ENCODE data around the gene LAS1L.

DNA sequence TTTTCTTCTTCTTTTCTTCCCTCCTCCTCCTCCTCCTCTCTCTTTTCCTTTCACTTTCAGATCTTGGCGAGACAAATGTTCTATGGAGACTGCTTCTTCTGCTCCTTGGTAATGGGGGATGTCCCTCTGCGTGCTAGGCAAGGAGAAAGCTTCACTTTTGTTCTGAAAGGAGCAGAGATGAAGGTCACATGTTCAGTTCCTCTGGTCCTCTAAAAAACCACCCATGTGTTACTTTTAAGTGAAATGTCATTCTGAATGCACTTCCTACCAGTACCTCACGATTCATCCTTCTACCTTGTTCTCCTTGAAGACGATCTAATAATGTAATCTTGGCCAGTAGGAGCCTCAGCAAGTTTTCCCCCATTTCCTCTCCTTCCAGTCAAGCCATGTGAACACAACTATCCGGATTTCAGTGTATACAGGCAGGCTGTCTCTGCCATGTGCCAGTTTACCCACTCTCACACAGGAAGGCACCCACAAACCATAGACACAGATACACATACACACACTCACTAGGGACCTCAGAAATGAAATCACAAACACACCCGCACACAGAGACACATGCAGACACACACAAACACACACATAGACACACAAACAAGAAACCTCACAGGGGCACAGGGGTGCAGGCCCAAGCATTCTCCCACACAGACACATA lies 33.4 kb downstream of the NBDY start:
- PRO-cap = no peak

- PRO-cap = unidirectional peak, plus-strand start at chrX:56801020
These were observed 71.7 kb downstream of the NBDY start for GRCh38 chrX:56800591-56801204.

- PRO-cap = no peak
These were observed 10.5 kb downstream of the SPIN3 start for GRCh38 chrX:56984511-56985648.

DNA sequence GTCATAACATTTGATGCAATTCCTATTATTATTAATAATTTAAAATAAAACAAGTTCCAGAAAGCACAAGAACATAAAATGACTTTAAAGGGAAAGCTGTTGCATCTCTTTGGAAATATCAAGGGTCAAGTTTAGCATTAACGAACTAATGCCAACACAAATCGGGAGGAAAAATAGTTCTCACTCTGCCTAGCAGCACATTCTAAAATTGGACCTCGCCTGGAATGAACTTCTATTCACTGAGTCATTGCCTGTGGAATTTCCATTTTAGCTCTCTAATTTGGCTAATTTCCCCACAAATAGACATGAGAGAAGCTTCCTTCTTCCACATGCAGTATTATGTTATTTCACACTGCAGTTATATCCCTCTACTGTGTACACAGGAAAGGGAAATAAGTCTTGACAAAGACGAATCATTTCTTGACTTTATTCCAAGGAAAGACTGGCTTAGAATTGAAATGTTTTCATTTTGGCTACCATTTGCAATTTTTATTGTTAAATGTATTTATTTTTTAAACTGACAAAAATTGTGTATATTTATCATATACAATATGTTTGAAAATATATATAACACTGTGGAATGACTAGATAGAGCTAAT lies 9.3 kb downstream of the ZXDA start:
- PRO-cap = no peak

GRCh38 chrX:63655444-63655919 lies 129.5 kb downstream of the ARHGEF9 start:
- PRO-cap = no peak

DNA sequence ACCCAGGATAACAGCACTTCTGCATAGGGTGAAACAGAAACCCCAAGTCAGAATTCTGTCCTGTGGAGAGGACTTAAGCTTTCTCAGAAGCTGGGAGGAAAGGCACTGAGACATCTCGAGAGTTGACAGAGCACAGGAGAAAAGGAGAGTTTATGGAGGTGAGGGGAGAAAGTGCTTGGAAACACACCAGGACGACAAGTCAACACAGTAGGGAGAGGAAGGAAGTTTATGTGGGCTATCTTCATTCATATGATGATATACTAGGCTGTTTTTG lies 150.5 kb downstream of the AMER1 start:
- PRO-cap = no peak

GRCh38 chrX:65534374-65535266 lies at the start of gene LAS1L:
LAS1L (minus strand) TSS chrX:65534787.
- PRO-cap = bidirectional peak, plus-strand start at chrX:65535050, minus-strand start at chrX:65534768

GRCh38 chrX:65619892-65620612 lies 47.4 kb upstream of the MSN start:
- PRO-cap = no peak

- PRO-cap = no peak
These were observed 70.7 kb downstream of the MSN start for GRCh38 chrX:65738126-65738657.

GRCh38 chrX:65750523-65751159 lies 83.2 kb downstream of the MSN start:
- PRO-cap = no peak

DNA sequence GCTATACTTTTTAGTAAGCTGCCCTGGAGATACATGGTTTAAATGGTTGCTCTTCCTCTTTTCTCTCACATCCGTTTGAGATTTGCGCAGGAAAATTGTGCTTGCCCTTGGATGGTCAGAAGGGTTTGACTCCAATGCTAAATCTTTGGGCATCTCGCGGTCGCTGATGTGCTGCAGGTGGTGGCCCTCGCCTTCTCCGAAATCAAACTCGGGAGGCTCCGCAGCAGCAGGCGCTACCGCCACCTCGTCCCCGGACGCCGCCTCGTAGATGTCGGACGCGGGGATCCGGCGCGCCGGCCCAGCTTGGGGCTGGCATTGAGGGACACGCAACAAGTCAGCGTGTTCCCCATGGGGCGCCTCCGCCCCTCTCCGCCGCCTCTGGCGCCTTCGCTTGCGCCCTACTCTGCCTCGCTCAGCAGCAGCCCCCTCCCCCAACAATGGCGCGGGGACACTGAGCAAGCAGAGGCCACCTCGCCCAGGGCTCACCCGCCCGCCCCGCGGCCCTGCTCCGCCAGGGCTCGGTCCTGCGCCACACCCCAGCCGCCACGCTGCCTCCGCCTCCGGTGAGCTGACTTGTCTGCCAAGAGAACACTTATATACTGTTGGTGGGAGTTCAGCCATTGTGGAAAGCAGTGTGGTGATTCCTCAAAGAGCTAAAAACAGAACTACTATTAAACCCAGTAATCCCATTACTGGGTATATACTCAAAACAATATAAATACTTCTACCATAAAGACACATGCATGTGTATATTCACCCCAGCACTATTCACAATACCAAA lies 154.6 kb downstream of the MSN start:
- PRO-cap = no peak

- PRO-cap = no peak
These were observed 303.7 kb upstream of the EDA2R start for GRCh38 chrX:66942590-66942995.

DNA sequence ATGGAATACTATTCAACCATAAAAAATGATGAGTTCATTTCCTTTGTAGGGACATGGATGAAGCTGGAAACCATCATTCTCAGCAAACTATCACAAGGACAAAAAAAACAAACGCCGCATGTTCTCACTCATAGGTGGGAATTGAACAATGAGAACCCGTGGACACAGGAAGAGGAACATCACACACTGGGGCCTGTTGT lies 271.7 kb upstream of the AR start:
- PRO-cap = no peak

GRCh38 chrX:68488872-68489125 lies 10.1 kb upstream of the YIPF6 start:
- PRO-cap = bidirectional peak, plus-strand start at chrX:68489036, minus-strand start at chrX:68488728

- PRO-cap = unidirectional peak, plus-strand start at chrX:68665763
These were observed 18.1 kb downstream of the STARD8 start for GRCh38 chrX:68665505-68665940.

DNA sequence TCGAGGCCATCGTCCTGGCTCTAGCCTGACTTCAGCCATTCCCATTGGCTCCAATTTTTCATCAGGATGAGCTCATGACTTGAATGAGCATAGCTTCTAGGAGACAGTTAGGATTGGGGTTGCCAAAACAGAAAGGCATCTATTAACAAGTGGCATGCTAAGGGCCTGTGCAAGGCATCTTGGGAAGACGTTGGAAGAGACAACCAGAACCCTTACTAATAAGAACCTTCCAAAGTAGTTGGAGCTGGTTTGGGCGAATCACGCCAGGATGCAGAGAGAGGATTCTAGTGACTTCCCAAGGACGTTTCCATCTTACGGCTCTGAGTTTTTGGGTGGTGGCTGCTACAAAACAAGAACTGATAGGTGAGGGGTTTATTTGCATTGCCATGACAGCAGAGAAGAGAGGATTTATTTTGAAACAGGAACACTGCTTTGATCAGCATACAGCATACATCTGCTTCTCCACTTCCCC lies 18.9 kb downstream of the STARD8 start:
- PRO-cap = bidirectional peak, plus-strand start outside the sequence, minus-strand start at position 322 of the sequence

GRCh38 chrX:68684226-68684847 lies 36.9 kb downstream of the STARD8 start:
- PRO-cap = unidirectional peak, minus-strand start at chrX:68684339

DNA sequence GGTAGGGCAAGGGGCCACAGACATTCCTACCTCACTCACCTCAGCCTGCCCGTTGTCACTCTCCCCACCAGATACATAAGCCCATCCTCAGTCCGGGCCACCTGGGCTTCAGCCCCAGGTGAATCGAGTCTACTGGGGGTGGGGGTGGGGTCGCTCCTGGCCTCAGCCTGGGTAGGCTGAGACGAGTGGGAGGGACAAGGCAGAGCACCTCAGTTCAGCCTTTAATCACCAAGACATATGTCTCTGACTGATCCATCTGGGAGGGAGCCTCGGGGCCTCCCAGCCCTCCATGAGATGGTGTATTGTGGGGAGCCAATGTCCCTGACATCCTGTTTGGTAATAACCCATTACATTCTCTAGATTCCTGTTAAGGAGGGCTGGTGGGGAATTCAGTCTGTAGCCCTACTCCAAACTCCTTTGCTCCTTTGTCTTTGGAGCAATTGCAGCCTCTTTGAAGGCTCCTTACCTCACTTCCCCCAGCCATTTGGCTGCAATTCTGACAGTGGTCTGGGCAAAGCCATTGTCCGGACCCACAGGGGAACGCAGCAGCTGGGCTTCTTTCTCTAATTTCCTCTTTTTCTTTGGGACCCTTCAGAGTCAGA lies 61.5 kb downstream of the STARD8 start:
- PRO-cap = no peak

GRCh38 chrX:68830450-68831390 lies 1.9 kb downstream of the EFNB1 start:
- PRO-cap = bidirectional peak, plus-strand start at chrX:68831241, minus-strand start at chrX:68831127

DNA sequence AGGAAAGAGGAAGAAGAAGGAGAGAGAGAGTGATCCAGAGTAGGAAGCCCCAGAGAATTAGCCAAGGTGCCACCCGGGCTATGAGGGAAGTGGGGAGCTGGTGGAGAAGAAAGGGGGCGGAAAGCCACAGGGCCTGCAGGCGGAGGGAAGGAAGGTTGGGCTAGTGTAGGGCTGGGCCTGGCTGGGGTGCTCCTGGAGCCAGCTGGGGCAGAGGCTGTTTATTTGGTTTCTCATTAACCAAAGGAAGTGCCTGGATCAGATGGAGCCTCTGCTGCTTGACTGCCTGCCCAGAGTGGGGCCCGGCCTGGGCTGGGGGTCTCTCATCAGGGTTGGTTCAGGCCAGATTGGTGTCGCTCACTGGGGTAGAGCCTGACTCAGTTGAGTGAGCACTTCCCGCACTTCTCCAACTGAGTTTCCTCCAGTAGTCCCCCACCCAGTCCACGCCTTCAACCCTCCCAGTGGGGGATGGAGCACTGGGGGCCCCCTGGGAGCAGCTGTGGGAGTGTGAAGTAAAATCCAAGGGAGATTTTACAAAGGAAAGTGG lies 14.3 kb downstream of the EFNB1 start:
- PRO-cap = unidirectional peak, plus-strand start at position 245 of the sequence